ENCODE measurements around a stretch of chr3.

- RRBS, result no CpG with 5 or more reads among the region's 7 CpGs
Measured at GRCh38 chr3:72185922-72186650, 401.1 kb upstream of the PROK2 start.

DNA sequence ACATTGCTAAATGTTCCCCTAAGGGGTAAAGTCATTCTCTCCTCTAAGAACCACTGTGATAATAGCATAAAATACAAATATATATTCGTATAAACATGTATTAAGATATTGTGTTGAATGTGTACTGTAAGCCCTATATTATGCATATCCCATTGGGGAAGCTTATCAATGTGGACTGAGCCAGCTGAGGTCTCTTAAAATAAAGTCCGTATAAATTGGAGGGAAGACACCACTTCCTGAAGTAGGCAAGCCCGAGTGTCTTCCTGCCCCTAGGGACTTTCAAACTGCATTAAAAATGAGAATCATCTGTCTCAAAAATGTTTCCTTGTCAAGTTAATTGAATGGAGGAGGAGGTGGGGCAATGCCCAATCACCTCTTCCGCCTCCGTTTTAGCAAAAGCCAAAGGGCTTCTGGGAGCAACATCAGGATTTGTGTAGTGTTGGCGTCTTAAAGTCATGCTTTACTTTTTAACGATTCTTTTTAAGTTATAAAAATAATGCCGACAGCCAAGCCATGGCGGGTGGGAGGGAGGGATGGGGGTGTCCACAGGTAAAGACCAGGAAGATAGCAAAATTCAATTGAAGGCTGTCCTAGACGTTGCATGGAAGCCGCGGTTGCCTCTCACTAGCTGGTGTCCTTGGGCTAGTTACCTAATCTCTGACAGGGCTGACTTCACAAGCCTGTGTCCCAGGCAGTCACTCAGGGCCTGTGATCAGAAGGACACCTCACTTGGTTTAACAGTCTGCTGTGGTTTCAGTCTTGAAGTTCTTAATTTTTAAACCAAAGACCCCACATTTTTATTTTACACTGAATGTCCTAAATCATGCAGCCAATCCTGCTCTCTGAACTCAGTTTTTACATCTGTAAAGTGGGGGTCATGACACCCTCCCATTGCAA, 524.9 kb upstream of the PROK2 start:
- RRBS, result no CpG with 5 or more reads among the region's 12 CpGs

DNA sequence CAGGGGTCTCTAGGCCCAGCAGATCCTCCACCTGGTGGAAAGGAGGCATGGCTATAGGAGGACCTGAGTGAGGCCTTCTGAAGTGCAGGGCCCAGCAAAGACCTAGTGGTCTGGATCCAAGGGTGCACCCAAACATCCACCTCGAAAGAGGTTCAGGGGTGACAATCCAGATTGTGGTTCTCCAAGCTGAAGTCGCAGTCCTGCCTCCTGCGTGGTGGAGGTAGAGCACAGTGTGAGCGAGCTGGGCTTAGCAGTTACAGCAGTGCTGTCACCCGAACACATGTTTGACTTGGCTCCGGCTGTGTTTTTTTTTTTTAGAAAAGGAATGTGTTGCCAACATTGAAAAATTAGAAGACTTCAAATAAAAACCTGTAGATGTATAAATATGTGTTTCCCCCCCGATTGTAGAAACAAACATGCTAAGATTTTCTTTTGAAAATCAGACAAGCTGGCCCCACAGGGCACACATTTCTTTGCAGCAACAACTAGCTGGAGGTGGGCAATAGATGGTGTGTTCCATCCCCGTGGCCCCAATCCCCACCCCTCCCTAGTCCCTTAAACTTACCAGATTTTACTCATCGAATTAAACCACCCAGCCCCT, 530.8 kb downstream of the SHQ1 start:
- RRBS, result no CpG with 5 or more reads among the region's 9 CpGs

GRCh38 chr3:72329268-72330042, 518.8 kb downstream of the SHQ1 start:
- RRBS, result 38% methylated on average over 3 of the region's 18 CpGs

GRCh38 chr3:72443585-72444690, 404.3 kb downstream of the SHQ1 start:
- RRBS, result no CpG with 5 or more reads among the region's 11 CpGs

DNA sequence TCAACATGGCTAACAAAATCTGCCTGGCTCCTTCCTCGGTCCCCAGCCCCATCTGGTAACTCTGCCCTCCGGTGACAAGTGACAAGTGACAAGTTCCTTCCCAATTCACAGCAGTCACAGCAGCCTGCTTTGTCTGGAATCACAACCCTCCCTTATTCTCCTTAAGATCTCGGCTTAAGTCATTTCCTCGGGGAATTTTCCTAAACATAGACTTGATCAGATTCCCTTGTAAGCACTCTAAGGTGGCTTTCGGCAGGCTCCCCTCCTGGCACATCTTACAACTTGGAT, 126.6 kb downstream of the SHQ1 start:
- RRBS, result no CpG with 5 or more reads among the region's 5 CpGs

- RRBS, result no CpG with 5 or more reads among the region's 5 CpGs
Measured at GRCh38 chr3:72746279-72746705, 102.0 kb downstream of the SHQ1 start.

DNA sequence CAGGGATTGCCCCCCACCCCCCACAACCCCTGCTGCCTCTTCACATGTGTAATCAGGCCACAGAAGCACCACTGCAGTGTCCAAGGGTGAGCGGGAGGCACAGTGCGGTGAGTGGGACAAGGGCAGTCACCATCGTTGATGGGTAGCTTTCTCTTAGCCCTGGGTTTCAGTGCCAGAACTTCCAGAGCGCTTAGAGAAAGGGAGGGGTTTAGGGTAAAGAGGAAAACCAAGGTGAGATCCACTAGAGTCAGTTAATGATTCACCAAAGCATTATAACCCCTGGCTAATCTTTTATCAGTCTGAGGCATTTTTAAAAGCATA, 94.8 kb downstream of the SHQ1 start:
- RRBS, result no CpG with 5 or more reads among the region's 4 CpGs

DNA sequence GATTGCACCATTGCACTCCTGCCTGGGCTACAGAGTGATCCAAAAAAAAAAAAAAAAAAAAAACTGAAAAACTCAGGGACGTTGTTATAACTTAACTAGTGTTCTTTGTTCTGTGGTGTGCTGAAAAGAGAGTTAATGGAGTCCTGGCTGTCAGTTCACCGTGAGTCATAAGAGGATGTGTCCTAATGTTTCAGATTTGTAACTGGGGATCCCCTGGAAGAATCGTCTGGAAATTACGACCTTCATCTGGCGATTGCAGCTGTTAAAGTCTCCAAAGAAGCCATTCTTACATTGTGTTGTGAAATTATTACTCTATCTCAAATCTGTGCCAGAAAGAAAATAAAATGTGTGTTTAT, 1.0 kb upstream of the GXYLT2 start:
- RRBS, result no CpG with 5 or more reads among the region's 5 CpGs

GRCh38 chr3:72979478-72980137, 17.0 kb upstream of the PPP4R2 start:
- RRBS, result no CpG with 5 or more reads among the region's 7 CpGs

DNA sequence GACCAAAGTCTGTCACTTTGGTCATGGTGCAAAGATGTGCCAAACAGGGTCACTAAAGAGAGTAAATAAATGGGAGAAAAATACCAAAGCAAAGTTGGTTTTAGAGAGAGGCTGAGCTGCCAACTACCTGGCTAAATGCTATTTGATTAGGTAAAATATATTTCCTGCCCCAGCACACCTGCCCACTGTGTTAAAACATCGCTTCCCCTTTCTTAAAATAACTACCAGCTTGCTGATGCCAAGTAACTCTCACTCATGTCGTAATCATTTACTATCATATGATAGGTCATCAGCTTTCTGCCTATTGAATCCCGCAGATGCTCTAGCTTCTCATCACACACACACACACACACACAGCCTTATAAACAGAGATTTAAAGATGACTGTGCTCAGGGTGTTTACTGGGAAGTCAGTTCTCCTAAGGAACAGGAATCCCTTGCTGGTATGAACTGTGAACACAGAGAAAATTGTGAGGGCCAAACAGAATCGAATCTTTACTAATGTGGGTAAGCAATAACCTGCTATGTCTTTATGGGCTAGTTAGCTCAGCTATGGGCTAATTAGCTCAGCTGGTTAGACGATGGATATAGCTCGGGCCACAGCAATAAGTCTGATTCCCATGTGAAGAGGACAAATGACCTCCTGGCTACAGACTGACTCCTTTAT, 173.1 kb downstream of the PDZRN3 start:
- RRBS, result no CpG with 5 or more reads among the region's 6 CpGs

DNA sequence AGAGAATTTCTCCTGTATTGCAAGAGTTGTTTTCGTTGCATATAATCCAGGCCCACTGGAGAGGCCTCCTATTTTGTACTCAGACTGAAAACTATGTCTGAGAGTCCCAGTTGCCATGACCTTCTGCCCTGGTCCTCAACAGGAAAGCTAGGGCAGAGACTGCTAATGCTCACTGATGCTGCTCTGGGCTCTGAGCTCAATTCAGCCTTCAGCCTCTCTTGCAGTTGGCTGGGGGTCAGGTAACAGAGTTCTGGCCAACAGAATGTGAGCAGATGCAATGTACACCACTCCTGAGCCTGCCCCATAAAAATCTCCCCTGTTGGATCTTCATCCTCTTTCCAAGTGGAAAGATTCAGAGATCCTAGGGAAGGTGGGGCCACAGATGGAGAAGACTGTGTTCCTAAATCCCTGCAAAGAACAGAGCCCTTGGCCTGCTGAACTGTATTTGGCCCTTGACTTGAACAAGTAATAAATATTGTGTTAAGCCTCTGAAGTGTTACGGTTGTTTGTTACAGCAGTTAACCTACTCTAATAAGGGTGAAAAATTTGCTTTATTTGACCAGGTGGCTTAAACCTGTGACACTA, 87.8 kb downstream of the PDZRN3 start:
- RRBS, result no CpG with 5 or more reads among the region's 2 CpGs

GRCh38 chr3:73569385-73570017, 55.2 kb downstream of the PDZRN3 start:
- RRBS, result no CpG with 5 or more reads among the region's 7 CpGs

DNA sequence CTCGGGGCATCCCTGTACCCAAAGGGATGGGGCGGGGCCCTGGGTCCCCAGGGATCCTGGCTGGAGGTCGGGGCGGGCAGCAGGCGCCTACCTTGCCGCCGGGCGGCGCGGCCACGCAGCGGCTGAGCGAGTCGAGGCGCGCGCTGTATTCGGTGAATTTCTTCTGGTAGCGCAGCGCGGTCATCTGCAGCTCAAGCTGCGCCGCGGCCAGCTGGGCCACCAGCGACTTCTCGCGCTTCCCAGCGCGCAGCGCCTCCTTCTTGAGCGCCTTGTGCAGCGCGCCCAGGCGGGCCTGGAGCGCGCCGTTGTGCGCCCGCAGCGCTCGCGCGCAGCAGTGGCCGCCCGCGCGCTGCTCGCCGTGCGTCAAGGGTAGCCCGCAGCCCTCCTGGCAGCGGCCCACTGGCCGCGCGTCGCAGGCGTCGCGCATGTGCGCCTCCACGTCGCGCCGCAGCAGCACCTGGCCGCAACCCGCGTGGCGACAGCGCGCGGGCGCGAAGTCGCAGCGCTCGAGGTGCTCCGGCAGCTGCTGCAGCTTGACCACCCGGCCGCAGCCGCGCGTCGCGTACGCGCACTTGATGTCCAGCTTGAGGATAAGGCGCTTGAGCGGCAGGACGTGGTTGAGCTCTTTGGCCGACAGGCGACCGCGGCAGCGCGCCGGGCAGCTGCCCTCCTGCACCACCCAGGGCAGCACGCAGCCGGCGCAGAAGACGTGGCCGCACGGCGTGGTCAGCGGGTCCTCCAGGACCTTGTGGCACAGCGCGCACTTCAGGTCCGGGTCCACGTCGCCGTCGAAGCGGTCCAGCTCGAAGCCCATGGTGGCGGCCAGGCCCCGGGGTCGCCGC, 508 bp downstream of the PDZRN3 start:
- RRBS, result 10% methylated on average over 41 of the region's 117 CpGs

- RRBS, result no CpG with 5 or more reads among the region's 7 CpGs
Measured at GRCh38 chr3:73766559-73767445, 142.1 kb upstream of the PDZRN3 start.

DNA sequence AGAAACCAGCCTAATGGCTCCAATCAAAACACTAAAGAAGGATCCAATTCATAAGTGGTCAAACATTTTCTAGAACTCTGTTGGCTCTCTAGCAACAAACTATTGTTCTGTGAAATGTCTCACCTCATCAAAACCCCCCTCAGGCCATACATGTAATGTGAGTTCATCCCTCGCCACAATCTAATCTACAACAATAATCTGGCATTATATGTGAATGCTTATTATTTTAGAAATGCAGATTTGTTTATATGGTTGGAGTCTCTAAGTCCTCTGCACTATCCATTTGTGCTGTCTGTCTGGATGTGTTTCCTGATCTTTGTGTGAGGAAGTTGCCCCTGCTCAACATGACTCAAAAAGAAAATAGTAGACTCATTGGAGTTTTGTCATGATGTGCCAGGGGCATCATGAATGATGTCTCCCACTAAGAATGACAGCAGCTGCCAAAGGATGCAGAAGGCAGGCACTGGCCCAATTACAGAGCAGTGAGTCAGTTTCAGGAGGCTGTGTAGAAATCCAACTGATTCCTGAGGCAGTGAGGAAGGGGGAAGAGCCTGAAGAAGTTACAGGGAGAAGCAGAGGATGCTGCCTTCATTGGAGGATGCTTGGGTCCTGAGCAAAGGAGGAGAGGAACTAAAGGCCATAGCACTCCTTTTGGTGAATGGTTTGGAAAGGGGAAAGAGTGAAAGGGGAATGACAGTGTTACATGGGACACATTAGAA, 161.7 kb upstream of the PDZRN3 start:
- RRBS, result no CpG with 5 or more reads among the region's 1 CpG

DNA sequence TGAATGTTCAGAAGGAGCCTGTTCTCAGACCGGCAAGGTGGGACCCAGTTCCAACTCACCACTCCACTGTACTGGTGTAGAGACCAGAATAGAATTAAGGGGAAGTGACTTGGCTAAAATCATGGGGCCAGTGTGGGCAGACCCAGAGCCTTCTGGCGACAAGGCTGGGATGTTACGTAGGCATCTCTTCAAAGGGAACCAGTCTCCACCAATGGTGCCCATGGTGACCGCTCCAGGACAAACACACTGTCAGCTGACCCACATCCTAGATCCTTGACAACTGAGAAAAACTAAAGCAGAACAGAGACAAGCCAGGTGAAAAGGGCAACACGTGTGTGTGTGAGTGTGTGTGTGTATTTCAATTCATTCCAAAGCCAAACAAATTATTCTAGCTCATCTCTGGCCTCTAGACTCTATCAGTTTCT, 321.7 kb upstream of the FRG2C start:
- RRBS, result no CpG with 5 or more reads among the region's 5 CpGs

DNA sequence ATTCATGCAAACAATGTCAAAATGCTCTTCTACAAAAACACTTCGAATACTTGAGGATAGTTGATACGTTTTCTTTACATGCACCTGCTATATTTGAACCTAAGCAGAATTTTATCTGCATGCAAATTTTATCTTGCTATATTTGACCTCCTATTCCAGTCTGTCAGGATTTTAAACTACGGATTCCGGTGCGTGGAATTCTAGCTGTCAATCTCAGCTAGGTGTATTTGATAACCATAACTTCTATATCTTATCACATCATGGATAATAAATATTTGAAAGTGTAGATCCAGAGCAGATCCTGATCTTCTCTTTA, 699.0 kb downstream of the GBE1 start:
- RRBS, result no CpG with 5 or more reads among the region's 5 CpGs

DNA sequence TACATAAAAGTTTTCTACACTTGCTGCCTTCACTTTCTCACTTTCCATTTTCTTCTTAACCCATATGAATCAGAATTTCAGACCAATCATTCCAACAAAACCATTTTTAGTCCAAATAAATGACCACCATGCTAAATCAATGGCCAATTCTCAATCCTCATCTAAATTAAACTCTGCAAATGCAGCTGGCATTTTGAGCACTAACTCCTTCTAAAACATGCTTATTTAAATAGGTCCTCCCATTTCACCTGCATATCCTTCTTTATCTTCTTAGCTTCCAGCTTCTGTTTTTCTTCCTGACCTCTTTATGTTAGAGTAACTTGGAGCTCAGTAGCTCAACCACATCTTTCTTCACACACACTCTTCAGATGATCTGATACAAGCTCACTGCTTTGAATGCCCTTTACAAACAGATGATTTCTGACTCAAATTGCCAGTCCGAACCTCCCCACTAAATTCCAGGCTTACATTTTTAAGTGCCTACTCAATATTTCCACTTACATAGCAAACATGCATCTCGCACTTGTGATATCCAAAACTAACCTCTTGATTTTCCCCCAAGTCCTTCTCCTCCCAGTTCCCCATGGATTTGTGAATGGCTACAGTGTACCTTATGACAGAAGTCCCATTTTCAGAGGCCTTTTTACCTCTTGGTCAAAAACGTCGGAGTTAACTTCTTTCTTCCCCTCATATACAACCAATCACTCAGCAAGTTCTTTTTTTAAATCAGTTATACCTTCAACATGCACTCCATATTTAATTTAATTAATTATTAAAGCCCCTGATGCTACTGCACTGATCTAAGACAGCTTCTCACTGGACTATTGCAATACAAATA, 139.1 kb downstream of the GBE1 start:
- RRBS, result no CpG with 5 or more reads among the region's 4 CpGs

Data from zone of skin (tissue), 1 donor.